ENCODE measurements around a stretch of chr7.

DNA sequence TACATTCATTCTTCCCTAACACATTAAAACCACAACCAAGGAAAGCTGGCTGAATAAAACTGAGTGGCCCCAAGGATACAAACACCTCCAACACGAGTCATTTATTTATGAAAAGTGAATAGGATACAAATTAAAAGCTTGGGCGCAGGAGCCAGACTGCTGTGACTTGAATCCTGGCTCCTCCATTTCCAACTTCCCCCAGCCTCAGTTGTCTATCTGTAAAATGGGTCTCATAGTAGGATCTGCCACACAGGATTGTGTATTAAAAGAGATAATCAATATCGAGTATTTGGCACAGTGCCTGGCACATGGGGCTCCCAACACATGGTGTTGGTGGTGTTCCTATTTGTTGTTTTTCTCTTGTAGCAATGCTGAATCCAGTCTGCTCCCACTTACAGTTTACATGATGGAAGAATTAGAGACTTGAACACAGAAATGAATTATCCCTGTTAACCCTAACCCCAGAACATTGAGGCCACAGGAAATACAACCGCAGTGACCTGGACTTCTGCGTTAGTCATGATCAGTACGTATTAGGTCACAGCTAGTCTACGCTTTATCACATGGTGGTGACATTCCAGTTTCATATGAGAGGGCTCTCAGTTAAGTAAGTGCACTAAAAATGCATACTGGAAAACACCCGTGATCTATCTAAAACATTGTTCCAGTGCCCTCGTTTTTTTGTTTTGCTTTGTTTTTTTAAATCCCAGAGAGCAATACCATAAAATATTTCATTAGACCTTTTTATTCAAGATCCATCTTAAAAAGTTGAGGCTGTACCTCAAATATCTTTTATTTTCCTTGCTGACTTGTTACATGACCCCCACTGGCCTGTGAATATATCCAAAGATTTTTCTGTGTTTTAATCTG lies 169.5 kb upstream of the KLF14 start:
- PRO-cap, result no peak

DNA sequence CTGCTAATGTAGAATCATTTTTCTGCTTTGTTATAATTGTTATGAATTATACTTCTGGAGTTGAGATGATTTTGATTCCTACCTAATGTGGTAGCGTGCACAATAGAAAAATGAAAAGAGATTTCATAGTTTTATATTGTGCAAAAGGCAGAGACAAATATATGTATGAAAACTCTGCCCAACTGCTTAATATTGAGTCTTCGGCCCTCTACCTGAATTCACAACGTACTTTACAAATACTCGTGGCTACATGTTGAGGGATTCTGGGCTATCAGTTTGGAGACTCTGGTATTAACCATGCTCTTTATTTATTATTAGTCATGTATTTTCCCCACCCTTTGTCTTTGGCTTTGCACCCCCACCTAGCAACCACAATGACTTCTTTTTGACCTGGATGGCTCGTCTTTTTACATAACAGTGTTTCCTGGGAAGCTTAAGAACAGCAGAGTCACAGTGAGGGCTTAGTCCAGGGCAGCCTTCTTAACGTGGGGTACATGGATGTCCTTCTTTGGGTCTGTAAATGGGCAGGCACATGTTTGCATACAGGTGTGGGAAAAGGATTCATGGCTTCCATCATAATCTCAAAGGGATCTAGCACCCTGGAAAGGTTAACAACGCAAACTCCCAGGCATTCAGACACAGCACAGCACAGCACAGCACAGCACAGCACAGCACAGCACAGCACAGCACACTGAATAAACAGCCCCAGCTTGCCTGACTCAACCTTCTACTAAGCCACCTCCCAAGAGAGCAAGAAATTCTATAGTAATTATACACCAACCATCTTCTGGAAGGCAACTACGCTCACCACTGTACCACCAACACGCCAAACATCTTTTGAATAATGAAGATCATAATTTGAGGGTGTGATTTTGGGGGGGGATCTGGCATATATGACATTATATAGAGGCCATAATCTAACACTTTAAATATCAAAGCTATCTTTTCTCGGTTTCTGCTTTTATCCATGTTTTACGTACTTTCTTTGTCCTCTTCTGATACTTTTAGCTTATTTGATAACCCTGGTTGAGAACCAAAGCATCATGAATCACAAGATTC lies 177.0 kb upstream of the KLF14 start:
- PRO-cap, result bidirectional peak, plus-strand start at position 783 of the sequence, minus-strand start at position 693 of the sequence

DNA sequence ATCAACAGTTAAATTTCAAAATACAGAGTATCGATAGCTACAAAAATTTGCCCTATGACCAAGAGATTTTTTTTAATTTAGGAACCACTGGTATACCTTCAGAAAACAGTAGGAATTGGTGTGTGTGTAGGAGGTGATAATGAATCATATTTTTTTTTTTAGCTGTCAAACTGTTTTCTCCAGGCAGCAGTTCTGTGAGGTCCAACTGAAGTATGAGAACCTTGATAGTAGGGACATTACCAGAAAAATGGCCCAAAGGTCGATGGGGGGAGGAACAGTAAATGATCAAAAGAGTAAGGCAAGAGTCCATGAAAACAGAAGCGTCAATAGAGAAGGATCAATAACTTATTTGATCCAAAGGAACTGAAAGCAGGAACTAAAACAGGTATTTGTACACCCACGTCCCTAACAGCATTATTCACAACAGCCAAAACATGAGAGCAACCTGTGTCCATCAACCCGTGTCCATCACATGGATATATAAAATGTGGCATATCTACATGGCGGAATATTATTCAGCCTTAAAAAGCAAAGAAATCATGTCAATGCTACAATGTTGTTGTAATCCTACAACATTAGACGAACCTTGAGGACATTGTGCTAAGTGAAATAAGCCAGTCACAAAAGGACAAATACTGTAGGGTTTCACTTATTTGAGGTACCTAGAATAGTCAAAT lies 213.8 kb upstream of the KLF14 start:
- PRO-cap, result no peak

- PRO-cap, result no peak
Observed at GRCh38 chr7:131004861-131005415, 270.9 kb upstream of the KLF14 start.

DNA sequence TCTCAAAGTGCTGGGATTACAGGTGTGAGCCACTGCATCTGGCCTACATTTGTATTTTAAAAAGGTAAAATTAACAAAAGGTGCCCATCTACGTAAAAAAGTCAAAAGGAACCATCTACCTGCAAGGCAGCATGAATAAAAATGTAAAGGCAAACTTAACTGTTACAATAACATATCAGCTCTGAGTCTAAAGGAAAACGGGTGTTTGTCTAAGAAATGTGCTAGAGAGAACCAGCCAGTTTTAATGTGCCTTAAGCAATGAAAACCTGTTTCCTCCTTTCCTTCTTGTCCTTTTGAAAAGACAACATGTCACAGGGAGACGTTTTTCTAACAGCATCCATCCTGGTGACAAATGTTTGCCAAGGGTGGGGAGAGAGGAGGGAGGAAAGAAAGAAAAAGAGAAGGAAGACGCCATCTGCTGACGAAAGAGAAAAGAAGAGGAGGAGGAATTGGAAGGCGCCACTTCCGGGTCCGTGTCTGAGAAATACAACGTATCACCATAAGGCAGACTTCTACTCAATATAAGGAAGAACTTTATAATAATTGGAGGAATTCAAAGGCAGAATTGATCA lies 273.3 kb upstream of the KLF14 start:
- PRO-cap, result bidirectional peak, plus-strand start at position 431 of the sequence, minus-strand start at position 295 of the sequence

DNA sequence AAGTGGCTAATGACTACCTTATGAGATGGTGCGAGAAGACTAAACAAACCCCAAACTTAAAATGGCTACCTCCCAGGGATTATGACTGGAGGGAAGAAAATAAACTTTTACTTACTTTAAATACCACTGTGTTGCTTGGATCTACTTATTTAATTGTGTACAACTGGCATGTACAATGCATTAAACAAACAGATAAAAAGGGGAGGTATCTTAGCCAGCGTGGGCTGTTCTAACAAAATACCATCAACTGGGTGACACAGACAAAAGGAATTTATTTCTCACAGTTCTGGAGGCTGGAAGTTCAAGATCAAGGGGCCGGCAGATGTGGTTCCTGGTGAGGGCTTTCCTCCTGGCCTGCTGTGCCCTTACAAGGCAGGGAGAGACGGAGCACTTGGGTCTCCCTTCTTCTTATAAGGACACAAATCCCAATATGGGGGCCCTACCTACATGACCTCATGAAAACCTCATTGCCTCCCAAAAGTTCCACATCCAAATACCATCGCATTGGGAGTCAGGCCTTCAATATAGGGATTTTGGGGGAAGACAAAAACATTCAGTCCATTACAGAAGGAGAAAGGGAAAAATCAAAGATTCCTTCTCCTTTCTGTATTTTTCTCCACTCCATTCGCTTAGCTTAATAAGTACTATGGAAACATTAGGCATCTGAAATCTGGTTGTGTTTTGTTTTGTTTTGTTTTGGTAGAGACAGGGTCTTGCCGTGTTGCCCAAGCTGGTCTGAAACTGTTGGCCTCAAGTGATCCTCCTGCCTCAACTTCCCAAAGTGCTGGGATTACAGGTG lies 281.7 kb upstream of the KLF14 start:
- PRO-cap, result no peak

DNA sequence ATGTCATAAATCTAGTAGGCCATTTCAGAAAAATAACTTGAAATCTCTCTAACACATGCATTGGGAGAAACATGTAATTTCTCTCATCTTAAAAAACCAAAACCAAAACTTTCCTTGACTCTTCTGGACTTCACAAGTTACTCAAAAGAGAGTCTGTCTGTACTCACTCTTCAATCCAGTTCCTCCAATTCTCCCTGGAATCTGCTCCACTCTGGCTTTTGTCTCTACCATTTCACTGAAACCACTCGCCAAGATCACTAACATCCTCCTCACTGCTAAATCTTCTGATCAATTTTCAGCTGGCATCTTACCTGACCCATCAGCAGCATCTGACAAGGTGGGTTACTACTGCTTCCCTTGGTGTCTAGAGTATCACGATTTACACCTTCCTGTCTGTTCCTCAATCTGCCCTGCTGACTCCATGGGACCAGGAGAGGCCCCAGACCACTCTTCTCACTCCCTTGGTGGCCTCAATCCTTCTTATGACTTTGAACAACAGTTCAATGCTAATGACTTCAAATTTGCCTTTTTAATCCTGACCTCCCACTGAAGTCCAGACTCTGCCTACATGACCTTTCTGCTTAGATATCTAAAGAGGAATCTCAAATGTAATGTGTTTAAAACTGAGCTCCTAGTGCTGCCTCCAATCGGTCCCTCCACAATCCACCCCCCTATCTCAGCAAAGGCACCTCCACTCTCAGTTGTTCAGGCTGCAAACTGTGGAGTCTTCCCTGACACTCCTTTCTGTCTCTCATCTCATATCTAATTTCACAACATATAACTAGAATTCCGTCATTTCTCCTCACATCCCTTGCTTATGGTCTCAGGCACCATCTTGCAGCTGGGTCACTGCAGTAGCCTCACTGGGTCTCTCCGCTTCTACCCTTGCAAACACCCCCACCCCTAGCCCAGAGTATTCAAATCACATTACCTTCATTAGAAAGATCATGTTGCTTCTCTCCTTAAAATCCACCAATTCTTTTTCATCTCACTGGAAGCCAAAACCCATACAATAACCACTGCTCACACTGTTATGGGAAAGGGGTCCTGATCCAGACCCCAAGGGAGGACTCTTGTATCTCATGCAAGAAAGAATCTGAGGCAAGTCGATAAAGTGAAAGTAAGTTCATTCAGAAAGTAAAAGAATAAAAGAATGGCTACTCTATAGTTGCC lies 278.7 kb upstream of the MKLN1 start:
- PRO-cap, result no peak

- PRO-cap, result bidirectional peak, plus-strand start at chr7:131057398, minus-strand start at chr7:131057248
Observed at GRCh38 chr7:131056588-131057644, 270.8 kb upstream of the MKLN1 start.

GRCh38 chr7:131090778-131091804 lies 236.6 kb upstream of the MKLN1 start:
- PRO-cap, result no peak

GRCh38 chr7:131106639-131107304 lies 220.9 kb upstream of the MKLN1 start:
- PRO-cap, result bidirectional peak, plus-strand start at chr7:131106931, minus-strand start at chr7:131106943; bidirectional peak, plus-strand start at chr7:131107166, minus-strand start at chr7:131107030

DNA sequence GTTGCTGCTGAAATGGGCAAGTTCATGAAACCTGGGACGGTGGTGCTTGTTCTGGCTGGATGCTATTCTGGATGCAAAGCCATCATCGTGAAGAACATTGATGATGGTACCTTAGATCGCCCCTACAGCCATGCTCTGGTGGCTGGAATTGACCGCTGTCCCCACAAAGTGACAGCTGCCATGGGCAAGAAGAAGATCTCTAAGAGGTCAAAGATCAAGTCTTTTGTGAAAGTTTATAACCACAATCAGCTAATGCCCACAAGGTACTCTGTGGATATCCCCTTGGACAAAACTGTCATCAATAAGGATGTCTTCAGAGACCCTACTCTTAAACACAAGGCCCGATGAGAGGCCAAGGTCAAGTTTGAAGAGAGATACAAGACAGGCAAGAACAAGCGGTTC lies 85.1 kb upstream of the MKLN1 start:
- PRO-cap, result no peak

DNA sequence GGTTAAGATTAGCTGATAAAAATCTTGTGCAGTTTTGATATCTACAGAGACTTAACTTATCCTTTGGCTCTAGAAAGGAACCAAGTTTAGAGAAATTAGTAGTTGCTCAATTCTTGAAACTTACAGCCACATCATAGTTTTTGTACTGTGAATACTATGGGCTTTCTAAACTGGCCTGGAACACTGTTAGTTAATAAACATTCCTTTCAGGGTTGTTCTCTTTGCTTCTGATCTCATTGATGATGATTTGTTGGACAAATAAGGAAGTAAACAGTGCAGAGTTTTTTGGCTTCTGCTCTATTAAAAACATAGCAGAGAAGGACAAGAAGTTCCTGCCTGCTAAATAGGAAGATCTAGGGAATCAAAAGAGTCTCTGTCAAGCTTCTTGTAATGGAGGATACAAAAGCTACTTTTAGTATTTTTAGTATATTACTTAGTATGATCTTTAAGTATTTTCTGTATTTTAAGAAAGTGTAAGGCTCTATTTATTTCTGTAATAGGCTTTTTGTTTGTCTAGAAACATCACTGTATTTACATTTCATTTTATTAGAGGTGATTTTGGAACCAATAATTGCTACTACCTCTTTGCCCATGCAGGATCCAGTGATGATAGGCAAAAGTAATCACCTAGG lies 73.2 kb downstream of the MKLN1 start:
- PRO-cap, result no peak

DNA sequence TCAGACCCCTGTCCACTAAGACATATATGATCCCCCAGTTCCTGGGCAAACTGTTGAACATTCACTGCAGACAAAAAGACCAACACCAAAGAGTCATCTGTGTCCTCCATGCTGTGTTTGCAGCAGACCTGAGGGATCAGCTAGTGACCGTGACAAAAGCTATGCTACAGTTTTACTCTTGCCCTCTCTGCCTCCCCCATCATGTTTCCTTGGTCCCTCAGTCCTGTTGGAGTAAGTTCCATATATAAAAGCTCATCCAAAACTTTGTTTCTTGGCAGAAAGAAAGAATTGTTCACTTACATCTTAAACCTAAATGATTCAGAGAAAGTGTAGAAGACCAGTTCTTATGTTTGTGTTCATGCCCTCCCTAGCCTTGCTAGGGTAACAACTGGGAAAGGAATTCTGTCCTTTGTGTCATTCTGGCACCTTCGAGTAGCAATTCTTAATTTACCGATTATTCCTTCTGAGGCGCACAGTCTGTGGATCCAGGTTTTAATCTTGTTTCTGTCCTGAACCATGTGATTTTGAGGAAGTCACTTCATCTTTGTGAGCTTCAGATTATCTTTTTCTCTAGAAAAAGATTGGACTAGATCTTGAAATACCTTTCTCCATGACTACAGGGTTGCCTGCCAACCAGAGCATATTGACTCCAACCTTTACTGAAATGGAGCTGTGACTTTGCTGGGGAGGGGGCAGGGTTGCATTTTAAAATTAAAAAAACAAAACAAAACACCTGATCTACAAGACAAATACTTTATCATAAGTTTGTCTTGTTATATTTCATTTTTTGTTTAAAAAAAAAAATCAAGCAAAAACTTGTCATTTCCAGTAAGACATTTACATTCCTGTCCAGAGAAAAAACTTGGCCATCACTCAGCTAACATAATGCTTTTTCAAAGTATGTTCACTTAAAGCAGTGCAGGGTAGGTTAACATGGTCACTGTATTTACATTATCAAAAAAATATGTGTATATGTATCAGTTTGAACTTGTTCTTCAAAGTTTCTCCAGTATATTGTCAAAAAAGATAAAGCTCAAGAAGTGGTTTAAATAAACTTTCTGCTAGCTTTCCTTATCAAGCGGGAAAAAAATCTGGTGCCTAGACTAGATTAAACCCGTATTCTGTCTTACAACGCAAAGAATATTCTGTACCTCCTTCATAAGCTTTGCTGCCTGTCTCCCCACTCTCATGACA lies 55.6 kb downstream of the PODXL start:
- PRO-cap, result no peak

GRCh38 chr7:131502738-131503497 lies 53.5 kb downstream of the PODXL start:
- PRO-cap, result no peak

DNA sequence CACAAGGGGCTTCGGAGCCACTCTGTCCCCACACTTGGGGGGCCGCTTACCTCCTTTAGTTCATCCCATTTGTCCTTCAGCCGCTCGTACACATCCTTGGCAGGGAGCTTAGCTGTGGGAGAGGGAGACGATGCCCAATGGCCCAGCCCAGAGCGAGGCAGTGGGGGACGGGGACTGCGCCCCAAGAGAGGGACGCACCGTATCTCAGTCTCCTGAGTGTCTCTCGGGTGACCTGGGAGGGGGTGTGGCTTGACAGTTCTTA lies 50.3 kb downstream of the PODXL start:
- PRO-cap, result no peak

DNA sequence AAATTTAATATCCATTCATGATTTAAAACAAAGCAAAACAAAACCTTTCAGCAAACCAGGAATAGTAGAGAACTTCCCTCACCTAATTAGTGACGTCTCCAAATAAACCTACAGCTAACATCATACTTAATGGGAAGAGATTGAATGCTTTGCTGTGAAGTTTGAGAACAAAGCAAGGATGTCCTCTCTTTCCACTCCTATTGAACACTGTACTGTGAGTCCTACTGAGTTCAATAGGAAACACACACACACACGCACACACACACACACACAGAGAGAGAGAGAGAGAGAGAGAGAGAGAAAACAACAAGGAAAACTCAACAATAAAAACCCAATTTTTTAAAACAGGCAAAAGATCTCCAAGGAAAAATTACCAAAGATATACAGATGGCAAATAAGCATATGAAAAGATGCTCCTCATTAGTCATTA lies 32.3 kb downstream of the PODXL start:
- PRO-cap, result no peak

GRCh38 chr7:131544504-131545356 lies 11.7 kb downstream of the PODXL start:
- PRO-cap, result no peak

- PRO-cap, result no peak
Observed at GRCh38 chr7:131723917-131724567, 167.6 kb upstream of the PODXL start.

GRCh38 chr7:132472377-132472921 lies 103.8 kb downstream of the PLXNA4 start:
- PRO-cap, result no peak

- PRO-cap, result no peak
Observed at GRCh38 chr7:133416332-133416925, 163.6 kb downstream of the EXOC4 start.